Neutrophil (primary cell): Measurements from ENCODE around the genes FRA10AC1, HELLS, ACSM6 and PDLIM1.

DNA sequence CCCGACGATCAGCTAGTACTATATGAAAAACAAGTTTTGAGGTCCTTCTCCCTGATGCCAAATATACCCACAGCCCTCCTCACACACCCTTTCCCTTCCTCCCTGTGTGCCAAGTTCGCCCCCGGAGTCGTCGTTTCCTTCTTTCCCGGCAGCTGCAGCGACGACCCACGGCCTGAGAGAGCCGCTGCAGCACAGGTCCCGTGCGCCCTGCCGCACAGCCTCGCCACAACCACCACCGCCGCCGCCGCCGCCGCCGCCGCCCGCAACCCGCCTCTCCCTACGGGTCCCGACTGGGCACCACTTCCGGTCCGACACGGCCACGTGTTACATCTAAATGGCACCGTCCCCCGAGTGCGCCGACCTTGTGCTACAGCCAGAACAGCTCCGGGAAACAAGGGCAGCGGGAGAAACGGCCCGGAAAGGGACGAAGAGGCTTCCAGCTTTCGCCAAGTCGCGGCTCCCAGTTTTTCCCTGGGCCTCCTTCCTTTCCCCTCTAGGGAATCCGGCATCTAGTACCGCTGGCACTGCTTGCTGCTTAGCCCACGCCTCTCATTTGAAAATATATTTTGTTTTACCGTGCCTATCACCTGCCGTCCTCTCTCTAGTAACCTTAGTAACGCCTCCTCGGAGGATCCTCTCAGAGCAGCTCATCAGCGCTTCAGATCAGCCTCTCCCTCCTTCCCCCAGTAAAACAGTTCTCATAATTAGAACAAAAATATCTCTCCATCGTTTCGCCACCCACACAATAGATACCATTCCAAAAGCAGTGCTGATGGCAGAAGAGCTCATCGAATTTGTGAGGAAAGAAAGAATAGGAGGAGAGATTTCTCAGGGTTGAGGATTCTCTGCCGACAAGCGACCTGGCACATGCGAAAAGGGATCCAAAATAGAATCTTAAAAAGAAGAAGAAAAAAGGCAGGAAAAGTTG is at the start of gene FRA10AC1:
FRA10AC1 (minus strand) TSS at position 305 of the 928 bp plus-strand sequence.
- PRO-cap, result no peak

DNA sequence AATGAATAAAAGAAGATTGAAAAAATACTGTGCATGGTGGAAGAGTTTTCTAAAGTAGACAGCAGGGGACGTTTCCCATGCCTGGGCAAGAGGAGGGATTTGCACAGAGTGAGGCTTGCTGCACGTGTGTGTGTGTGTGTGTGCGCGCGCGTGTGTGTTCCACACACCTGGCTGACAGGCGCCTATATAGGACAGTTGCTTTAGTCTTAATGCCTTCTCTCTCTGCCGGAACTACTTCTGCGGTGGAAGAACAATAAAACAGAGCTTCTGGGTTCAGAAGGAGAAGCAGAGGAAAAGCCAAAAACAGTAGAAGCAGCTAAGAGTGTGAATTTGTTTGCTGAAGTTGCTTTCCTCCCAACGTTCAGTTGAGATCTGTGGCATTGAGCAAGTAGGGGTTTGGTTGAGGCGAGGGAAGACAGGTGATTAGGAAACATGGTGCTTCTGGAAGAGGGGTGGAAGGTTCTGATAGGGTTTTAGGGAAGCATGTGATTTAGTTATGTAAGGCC is 2.3 kb downstream of the PLCE1 start:
- PRO-cap, result no peak

DNA sequence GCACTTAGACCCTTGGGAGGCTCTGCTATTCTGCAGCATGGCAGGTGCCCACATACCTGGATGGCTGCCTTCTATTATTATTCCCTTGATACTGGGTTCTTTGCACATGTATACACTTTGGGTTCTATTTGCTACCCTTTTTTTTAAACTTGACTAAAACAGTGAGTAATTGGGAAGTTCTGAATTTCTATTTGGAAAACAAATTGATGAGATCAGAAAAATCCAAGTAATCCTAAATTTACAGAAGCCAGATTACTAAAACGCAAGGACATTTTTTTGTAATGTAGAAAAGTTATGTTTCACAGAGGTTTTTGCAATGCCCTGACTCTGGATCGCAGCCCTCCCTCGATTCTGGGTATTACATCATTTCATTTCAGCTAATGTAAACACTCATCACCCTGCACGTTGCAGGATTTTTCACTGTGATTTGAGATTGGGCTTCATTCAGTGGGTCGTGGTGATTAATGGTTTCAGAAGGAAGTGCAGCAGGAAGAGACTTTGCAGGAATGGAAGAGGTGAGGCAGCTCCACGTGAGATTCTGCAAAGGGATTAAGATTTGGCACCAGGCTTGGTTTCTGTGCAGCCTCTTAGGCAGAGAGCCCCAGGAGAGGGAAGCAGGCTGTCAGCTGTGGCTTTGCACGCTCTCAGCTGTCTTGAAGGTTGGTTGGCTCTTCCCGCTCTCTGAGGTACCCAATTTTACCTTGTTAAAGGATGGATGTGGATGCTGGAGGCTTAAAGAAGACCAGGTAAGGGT is 95.1 kb downstream of the PLCE1 start:
- PRO-cap, result no peak

DNA sequence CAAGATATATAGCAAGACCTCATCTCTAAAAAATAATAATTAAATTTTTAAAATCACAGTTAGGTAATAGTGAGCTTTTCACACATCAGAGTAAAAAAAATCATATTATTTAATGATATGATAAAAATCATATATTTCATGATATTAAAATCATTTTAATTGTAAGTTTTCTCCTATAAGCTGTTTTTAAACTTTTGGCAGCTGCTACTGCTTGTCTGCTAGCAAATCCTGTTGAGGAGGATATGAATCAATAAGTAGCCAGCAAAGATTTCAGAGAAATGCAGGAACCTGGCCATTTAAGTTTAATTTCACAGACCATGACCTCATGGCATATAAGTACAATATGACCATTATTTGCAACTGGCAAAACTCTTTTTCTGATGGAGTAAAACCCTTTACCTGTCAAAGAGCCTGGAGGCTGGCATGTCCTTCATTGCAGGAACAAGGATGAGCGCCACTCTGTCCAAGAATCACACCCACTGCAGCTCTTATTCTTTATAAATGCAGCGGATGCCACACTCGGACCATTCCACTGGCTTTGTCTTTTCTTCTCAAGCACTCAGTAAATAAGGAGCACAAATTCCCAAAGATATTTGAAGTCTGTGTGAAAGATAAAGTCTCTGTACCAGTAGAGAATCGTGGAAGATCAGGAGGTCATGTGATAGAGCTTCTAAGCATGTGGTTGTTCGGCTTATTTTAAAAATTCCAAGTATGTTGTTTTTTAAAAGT is 76.1 kb downstream of the NOC3L start:
- PRO-cap, result no peak

DNA sequence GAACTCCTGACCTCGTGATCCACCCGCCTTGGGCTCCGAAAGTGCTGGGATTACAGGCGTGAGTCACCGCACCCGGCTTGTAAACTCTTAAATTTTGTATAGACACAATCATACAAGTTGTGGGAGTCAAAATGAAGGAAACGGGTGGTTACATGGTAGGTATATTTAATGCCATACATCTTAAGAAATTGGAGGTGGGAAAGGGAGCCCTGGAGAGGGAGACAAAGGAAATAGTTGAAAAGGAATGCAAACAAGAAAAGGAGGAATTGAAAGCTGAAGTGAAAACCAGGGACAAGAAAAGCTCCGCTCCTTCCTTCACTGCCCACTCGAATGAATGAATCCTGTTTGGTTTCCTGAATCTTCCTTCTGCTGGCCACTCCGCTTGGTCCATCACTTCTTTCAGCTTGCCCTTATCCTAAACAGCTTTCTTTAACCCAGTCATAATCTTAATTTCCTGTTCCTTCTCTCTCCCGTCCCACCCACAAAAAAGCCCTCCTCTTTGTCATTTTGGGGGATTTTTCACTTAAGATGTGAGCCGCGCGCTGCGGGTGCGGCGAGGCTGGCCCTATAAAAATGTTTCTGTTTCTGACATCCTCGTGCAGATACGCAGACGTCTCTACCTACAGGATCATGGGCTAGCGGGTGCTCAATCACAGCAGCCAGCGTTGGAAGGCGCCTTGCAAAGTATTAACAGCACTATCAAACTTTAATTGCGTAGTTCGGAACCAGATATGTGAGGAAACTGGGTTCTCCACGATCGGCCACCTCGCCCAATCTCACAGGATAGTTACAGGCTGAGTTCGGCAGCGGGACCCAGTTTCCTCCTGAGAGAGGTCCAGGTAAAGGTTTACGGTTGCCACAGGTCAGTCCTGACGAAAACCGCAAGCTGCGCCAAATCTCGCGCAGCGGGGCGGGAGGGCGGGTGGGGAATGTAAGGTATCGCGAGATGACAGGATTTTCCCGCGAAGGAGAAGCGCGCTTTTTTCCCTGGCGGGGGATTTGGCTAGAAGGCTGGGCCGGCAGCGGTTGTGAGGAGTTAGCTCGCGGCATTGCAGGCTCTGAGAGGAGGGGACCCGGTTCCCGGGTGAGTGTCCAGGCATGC is at the start of gene HELLS:
HELLS (plus strand) TSS at position 965 of the 1,102 bp plus-strand sequence.
- PRO-cap, result no peak

GRCh38 chr10:94774941-94775766 is 12.7 kb downstream of the CYP2C19 start:
- PRO-cap, result no peak

DNA sequence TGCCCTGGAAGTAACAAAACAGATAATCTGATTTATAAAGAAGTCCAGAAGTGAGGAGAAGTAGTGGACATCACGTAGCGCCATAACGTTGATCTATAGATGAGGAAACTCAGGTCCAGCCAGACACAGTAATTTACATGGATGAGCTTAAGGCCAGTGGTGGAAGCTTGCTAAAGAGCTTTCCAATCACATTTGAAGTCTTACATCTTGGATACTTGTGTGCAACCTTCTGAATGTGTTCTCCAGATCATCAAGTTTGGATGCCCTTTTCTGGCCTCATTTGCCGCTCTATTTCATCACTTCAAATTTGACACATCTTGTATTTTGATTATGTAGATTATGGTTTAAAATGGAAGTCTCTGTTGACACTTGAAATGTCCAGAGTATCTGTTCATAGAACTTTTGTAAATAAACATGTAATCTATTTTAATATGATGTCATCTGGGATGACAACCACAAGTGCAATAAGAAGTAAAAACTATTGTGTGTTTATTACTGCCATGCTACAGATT is 30.2 kb downstream of the CYP2C8 start:
- PRO-cap, result no peak

DNA sequence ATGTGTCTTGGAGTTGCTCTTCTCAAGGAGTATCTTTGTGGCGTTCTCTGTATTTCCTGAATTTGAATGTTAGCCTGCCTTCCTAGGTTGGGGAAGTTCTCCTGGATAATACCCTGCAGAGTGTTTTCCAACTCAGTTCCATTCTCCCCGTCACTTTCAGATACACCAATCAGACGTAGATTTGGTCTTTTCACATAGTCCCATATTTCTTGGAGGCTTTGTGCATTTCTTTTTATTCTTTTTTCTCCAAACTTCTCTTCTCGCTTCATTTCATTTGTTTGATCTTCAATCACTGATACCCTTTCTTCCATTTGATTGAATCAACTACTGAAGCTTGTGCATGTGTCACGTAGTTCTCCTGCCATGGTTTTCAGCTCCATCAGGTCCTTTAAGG is 6.2 kb downstream of the CYP2C8 start:
- PRO-cap, result no peak

DNA sequence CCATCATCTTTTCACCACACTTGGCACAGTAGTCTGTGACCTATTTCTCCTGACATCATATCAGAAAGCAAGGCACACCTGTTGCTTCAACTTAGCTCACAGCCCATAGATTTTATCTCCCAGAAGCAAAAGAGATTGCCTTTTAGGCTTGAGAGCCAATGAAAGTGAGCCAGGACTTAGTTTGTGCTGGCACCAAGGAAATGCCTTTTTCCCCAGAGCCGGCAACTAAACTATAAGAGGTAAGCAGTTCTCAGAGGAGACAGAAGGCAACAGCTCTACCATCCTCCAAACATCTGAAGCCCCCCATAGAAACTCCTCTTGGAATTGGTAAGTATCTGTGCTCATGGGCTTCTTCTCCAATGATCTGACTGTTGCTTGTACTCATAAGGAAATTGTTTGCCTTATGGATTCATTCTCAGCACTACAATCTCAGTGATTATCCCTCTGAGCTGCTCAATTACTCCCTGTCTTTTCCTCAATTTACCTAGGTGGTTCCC is at the start of gene ACSM6:
ACSM6 (plus strand) TSS at position 262 of the 497 bp plus-strand sequence.
- PRO-cap, result no peak

- PRO-cap, result no peak
Observed at GRCh38 chr10:95288909-95289218, 1.9 kb downstream of the PDLIM1 start.

GRCh38 chr10:95289465-95290055 is 1.2 kb downstream of the PDLIM1 start:
- PRO-cap, result no peak

- PRO-cap, result no peak
Observed at GRCh38 chr10:95290388-95291383, at the start of gene PDLIM1. PDLIM1 (minus strand) TSS chr10:95291003.

DNA sequence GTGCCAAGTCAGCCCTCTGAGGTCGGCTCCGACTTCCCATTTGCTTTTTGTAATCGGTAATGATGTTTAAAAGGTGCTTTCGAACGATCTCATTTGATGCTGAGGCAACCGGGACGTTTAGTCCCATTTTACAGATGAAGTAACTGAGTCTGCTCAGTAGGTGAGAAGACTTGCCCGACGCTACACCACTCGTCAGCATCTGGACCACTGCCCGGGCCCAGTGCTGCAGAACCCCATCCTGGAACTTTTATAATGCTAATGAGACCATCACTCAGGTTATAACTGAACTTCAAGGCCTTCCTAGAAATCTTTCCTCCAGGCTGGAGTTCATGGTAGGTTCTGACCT is 554 bp upstream of the PDLIM1 start:
- PRO-cap, result no peak

DNA sequence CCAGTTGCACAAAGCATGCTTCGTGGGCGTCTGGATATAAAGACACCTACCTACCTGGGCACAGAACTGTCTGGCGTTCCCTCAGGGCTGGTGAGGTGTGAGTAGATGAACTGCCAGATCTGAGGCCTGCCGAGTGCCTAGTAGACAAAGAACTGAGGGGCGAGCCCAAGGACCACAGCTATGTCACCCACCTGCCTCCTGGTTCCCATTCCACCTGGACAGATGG is 4.9 kb upstream of the PDLIM1 start:
- PRO-cap, result no peak

- PRO-cap, result no peak
Observed at GRCh38 chr10:95389654-95390334, 99.0 kb upstream of the PDLIM1 start.

DNA sequence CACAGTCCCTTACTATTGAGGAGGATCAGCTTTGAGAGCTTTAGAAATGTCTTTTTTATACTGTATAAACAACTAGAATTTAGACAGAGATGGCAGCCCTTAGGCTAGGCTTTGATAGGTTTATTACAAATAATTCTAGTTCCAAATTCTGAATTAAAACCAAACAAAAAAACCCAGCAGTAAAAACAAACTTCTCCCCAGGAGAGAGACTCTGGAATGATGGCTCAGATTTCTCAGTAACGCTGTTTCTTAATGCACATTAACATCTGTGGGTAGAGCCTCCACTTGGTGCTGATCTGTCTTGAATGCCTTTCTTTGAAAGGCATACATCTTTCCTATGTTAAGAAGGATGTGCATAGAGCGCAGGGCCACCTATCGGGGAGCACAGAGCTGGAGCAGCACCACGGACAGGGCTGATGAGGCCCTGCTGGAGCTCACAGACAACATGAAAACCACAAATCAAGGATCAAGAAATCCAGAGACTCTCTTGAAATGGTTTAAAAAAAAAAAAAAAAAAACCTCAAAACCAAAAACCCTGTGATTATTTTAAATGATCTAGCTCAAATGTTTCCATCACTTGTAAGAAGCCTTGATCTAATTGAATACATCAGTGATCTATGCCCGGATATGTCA is 101.1 kb upstream of the PDLIM1 start:
- PRO-cap, result no peak

GRCh38 chr10:95416373-95417005 is 125.7 kb upstream of the PDLIM1 start:
- PRO-cap, result no peak

- PRO-cap, result no peak
Observed at GRCh38 chr10:95462969-95463990, 97.9 kb downstream of the SORBS1 start.

- PRO-cap, result no peak
Observed at GRCh38 chr10:95493308-95493896, 67.8 kb downstream of the SORBS1 start.

DNA sequence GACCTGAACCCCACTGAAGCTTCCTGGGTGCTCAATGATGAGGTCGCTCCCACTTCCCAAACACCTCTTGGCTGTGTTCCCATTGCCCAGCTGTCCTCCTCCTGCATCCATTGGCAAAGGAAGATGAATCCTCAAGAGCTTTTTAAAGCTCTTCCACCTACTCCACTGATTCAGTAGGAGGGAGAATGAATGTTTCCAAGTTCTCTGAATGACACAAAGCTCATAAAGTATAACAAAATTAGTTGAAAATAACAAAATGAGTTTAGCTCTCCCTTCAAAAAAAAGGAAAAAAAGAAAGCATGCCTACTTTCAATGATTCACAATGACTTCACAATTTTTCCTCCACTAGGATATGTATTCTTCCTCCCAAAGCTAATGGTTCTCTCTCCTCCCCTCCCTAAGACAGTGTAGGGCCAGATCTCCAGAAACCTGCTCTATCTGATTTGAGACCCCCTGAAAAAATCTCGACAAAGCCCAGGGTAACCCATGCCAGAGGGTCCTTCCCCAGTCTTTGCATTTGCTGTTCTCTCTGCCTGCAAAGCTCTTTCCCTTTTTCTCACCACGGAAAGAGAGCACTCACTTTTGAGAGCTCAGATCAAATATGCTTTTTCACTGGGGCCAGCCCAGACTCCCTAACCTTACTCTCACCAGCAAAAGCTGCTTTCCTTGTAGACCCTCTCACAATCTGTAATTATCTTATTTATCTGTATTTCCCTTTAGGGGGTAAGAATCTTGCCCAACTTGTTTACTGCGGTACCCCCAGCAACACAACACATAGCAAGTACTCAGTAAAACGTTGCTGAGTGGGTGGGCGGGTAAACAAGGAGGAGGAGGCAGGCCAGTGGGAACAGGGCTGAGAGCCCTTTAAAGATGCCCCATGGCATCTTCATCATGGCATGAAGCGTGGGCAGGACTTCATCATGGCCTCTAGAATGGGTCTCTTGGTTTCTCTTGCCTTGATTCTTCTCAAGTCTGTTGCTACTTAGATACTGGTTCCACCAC is 64.5 kb downstream of the SORBS1 start:
- PRO-cap, result no peak